Colon Carcinoma Metastatic in the Brain (tissue), 2 donors: ENCODE data around the gene ERICH6B.

- PRO-cap, 2 experiments: no peak in any of the 2 experiments
These were observed 10.3 kb downstream of the NUFIP1 start for GRCh38 chr13:44979020-44979341.

DNA sequence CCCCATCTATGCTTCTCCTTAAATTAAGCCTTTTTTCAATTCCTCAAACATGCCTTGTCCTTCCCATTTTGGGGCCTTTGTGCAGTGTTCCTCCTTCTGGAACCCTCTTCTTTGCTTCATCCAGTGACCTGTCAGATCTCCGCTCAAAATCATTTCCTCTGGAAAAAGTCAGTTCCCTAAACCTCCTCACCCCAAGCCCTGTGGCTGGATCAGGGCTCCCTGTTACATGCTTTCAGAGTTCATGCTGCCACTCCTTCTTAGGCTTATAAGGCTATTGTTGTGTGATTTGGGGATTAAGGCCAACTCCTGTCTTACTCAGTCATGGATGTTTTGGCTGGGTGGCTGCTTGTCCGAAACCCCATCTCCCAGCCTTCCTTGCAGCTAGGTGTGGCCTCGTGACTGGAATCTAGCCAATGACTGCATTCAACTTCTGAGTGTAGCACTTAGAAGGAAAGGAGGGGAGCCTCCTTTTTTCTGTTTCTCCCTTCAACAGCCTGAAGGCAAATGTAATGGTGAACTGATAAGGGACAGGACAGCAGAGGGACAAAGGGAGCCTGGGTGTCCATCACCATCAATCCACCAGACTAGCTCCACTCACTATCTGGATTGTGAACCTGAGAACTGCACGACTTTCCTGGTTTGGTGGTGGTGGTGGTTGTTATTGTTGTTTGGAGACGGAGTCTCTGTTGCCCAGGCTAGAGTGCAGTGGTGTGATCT, 64.0 kb upstream of the GTF2F2 start:
- PRO-cap, 2 experiments: no peak in any of the 2 experiments

GRCh38 chr13:45332798-45333699, 7.9 kb downstream of the TPT1 start:
- PRO-cap, 2 experiments: no peak in any of the 2 experiments

GRCh38 chr13:45335715-45336757, 4.9 kb downstream of the TPT1 start:
- PRO-cap, 2 experiments: no peak in any of the 2 experiments

DNA sequence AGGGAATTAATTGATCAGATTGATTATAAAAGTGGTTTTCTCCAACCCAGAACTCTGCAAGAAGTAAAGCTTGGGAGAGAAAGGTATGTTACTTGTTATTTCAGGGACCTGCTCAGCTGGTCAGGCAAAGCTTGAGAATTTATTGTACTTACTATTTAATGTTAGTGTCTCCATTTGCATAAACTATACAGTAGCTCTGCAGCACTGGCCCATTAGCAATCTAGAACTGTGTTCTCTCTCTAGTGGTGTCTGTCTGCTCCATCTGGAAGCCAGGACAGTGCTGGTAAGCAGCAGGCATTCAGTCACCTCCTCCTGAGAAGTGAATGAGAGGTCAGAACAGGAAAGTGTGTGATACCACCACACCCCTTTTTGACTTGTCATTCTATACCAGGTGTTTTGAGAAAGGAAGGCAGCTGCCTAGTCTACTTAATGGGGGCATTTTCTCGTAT, 3.8 kb downstream of the COG3 start:
- PRO-cap, 2 experiments: no peak in any of the 2 experiments

- PRO-cap, 2 experiments: no peak in any of the 2 experiments
These were observed at the start of gene ERICH6B for GRCh38 chr13:45615139-45616140. ERICH6B (minus strand) TSS chr13:45615739.

DNA sequence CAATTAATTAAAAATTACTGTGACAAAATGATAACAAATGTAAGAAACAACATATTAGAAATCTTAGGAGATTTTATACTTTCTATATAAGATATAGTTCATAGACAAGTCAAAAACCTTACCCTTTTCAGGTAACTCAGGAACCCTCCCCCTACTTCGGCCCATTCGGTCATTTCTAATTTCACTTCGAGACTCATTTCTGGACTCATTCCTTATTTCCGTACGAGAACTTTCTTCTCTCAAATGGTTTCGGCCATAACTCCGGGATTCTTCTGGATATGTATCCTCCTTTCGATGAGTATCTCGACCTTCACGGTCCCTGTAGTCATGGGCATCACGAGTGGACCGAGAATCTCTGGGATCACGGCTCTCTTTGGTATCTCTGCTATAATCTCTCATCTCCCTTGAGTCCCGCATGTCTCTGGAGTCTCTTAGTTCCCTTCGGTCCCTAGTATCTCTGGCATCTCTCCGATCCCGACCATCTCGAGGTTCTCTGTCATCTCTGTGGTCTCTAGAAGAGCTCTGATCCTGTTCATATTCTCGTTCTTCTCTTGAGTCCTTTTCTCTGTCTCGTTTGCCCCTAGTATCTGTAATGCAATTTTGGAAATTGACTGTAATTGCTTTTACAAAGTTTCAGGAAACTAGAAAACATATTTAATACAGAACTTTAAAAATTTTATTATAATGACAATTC, 67.2 kb downstream of the ZC3H13 start:
- PRO-cap, 2 experiments: no peak in any of the 2 experiments

DNA sequence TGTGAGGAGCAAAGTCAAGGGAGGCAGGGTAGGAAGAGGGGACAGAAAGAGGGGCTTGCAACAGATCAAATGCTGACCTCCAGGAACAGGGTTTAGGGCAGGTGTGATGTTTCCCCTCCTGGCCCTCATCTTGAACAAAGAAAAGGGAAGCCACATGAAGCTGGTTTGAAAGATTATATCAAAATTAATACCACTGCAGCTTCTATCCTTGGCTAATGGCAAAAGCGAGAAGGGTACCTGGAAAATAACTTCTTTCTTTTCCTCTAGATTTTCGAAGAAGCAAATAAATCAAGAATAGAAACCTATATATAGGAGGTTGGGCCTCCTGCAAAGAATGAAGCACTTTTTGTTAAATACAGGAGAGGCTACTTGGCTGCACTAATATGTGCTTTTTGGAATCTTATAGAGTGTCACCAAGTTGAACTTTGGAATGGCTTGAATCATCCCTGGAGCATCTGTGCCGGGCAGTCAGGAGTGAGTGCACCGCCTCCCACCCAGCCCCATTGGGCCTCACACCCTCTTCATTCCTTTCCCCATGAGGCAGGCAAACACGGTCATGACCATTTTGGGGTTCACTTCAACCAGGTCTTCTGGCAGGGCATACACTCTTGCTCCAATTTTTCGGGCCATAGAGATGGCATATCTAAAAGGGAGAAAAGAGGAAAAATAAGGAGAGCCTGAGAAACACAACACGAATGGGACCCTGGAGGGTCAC, 22.4 kb upstream of the CPB2 start:
- PRO-cap, 2 experiments: no peak in any of the 2 experiments

GRCh38 chr13:46154171-46154930, 27.6 kb downstream of the LCP1 start:
- PRO-cap, 2 experiments: no peak in any of the 2 experiments

DNA sequence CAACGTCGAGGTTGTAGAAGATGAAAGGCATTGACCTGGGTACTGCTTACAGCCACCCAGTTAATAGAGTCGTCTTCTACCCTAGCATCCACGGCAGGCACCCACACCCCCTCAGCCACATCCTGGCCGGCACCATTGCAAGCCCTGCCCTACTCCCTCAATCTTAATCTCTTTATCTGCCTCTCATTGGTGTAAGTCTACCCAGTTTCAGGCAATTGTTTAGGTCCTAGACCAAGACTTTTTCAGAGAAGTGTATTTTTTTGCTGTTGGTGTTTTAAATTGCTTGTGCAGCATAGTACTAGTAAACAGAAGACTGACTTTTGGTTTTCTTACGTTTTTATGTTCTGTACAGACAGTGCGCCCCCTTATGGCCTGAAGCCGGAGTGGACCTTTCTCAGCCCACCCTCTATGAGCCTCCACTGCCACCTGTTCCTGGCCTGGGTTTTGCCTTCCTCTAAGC, 2.3 kb upstream of the LCP1 start:
- PRO-cap, 2 experiments: no peak in any of the 2 experiments

DNA sequence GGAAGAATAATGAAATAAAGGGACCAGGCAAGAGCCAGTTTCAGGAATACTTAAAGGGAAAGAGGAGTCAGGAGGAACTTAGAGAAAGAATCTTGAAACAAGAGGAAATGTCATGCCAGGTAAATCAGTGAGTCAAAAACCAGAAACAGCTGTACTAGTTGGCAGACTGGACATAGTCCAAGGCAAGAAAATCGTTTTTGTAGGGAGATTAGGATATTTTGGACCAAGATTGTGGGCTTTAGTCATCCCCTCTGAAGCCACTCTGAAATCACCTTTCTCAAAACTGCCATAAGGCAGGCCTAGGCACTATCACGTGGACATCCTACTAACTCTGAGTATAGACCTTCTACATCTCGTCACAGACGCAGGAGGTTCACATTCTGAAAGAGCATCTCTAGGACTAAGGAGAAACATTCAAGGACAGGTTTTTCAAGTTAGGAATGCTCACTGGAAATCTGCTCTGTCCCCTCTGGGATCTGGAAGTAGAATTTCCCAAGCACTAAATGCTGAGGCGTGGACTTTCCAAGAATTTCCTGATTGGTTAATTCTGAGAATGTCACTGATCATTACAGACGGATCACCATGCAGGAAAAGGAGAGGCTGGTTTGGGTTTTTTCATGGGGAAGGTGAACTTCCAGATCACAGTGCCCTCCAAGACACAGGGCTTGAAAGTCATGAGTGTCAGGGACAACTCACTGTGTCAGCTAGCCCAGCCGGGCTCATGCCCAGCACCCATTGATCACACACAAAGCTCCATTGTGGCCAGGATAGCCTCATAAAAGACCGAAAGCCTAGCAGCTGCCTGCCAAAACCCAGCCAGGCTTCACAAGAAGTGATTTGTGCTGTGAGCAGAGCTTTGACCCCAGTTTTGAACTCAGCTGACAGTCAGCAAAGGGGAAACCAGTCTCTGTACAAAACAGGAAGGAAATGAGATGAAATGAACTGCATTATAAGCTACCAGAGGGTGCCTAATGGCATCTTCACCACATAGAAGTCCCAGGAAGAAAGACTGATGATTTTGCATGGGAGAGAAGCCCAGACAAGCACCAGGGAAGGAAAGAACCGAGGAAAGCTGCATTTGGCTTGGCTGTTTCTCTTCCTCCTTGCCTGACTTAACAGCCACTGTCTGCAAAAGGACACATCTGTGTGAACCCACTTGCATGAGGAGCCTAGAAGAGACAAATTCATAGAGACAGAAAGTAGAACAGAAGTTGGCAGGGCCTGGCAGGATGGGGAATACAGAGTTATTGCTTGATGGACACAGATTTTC, 2.7 kb upstream of the RUBCNL start:
- PRO-cap, 2 experiments: peak in 1 of 2 experiments; most common minus-strand start position 476 of the sequence (in 1)

DNA sequence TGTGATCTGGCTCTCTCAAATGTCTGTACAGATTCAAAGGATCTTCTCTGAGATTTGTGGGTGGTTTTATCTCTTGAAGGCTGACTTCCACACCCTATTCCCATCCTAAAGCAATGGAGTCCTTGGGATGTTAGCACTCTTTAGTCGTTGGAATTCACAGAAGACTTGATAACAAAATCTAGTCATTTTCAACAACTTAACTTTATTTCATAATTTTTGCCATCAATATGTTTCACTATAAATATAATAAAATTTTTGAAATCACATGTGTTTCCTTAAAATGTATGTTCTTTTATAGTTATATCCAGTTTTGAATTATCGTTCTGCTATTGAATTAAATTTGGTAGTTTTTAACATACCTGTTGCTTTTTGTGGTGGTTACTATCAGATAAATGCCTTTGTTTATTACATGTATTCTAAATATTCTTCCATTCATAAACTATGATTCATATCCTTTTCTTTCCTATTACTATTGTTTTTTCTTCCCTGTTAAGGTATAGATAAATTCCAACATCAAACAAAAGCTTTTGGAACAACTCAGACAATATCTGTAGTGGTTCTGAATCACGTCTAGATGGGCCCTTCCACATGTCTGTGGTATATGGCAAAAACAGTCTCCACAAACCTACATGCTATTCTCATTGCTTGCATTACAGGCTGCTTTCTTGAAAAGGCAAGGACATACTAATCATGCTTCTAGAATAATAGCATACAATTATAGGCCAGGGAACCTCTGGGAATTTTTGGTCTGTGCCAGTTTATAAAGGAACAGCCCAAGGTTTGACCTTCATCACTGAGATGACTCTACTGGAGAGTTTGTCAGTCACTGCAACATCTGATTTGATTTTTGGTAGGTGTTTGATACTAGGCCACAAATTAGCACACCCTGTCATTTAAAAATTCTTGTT, 6.2 kb downstream of the LRCH1 start:
- PRO-cap, 2 experiments: no peak in any of the 2 experiments

DNA sequence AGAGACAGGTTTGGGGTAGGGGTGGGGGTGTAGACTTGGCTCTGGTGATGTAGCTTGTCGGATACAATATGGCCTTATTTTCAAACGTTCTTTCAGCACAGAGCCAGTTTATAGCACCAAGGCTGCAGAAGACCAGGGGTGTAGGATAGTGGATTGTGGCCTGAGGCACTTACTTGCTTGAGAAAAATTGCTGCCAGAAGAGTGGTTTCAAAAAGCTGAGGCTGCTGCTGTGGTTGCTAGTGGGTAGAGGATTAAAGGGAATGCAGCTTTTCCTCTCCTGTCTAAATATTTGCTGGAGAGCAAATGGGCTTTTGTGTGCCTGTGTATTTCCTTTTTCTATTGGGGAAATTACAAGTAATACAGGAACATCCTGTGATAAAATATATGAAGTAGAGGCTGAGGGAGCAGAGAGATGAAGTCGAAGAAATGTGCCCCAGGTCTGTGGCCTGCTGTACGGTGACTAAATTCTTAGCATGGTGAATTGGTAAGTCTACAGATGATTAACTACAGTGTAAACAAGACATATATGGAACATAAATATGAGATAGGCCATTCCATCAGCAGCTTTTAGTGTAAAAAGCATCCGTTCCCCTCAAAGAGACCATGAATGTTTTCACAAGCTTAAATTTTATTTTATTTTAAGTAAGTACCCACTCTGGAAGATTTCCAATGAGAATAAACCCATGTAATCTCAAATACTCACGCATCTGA, 112.8 kb downstream of the LRCH1 start:
- PRO-cap, 2 experiments: peak in 1 of 2 experiments; most common minus-strand start position 458 of the sequence (in 1)

- PRO-cap, 2 experiments: no peak in any of the 2 experiments
These were observed 577 bp downstream of the ESD start for GRCh38 chr13:46796318-46796850.

DNA sequence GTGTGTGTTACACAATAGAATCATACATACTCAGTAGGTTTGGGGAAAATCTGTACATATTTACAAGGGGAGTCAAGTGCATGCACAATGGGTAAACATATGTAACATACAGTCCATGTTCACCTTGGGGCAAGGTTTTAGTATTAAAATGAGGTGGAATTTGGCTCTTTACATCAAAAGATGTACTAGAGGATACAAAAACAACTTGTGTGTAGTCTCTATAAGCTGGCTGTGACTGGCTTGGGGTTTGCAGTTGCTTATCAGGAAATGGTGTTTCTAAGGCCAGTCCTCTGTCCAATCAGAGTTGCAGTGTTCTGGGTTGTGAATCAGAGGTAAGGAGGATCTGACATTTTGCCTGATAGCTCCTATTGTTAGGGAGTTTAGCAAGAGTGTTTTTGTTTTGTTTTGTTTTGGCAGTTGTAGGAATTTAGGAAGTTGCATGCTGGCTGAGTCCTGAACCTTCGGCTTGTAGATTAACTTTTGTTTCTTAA, 20.1 kb upstream of the ESD start:
- PRO-cap, 2 experiments: no peak in any of the 2 experiments

- PRO-cap, 2 experiments: no peak in any of the 2 experiments
These were observed 383 bp downstream of the SUCLA2 start for GRCh38 chr13:48000625-48001155.

- PRO-cap, 2 experiments: no peak in any of the 2 experiments
These were observed 934 bp upstream of the SUCLA2 start for GRCh38 chr13:48001950-48002464.

DNA sequence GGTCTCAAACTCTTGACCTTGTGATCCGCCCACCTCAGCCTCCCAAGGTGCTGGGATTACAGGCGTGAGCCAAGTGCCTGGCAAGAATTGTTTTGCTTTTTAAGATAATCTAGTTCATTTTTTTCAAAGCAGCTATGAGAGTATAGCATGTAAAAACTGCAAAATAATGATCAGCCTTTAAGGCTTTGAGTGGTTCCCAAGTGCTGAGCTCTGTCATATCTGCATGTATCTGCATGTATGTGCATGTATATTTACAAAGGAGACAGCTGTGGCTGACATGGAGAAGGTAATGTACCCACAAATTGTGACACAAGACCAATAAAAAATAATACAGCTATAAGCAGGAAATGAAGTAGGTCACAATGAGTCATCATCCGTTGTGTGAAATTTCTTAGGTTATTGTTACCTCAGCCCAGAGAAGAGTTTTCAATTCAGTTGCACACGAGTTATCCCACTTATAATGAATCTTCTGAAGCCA, 60.9 kb upstream of the MED4 start:
- PRO-cap, 2 experiments: no peak in any of the 2 experiments

DNA sequence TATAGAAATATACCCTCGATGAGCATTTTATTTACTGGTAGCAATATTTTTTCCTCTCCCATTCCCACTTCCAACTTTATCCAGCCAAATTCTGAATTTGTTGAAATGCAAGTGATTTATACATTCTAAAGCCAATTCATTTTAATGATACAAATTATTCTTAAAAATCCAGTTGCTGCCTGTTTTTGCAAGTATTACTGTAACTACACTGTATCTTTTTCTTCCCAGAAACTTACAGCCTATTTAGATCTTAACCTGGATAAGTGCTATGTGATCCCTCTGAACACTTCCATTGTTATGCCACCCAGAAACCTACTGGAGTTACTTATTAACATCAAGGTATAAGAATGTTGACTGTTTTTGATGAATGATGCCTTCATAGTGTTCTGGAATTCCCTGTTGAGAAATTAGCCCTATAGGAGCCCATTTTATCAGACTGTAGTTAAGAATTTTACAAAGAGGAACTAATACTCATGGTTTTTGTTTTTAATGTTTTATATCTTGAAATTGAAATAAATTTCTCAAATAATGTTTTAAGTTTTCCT, 25.0 kb downstream of the ITM2B start:
- PRO-cap, 2 experiments: no peak in any of the 2 experiments

DNA sequence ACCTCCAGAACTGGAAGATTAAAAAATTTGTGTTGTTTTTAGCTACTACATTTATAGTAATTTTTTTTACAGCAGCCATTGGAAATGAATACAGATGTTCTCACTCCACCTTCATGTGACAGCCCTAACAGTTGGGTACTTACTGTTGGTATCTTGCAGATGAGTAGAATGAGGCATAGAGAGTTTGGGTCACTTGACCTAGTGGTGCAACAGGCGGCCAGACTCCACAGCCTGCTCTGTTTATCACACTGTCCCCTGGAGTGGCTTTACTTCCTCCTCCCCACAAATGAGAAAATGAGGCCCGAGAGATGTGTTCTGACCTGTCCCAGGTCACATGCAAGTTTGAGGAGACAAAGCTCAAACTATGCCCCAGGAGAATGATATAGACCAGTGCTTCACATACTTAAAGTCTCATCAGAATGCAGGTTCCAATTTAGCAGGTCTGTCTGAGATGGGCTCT, 37.3 kb upstream of the RCBTB2 start:
- PRO-cap, 2 experiments: no peak in any of the 2 experiments